GM12892 (cell line): Measurements from ENCODE around the gene ZMYND8.

- RRBS: no CpG with 5 or more reads among the region's 18 CpGs
Measured at GRCh38 chr20:46215653-46216508, 92.4 kb downstream of the CDH22 start.

GRCh38 chr20:46402255-46402892, 4.0 kb downstream of the ELMO2 start:
- RRBS: no CpG with 5 or more reads among the region's 3 CpGs

DNA sequence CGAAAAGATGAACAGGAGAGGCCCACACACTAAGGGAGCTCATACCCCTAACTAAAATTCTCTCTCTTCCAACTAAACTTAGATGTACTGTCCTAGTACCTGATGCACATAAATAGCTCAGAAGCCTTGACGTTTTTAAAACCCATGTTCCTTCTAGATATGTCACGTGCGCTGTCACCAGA, 142.6 kb downstream of the ZMYND8 start:
- RRBS: no CpG with 5 or more reads among the region's 4 CpGs

- RRBS: no CpG with 5 or more reads among the region's 10 CpGs
Measured at GRCh38 chr20:47256577-47257365, 99.7 kb downstream of the ZMYND8 start.

- RRBS: no CpG with 5 or more reads among the region's 5 CpGs
Measured at GRCh38 chr20:47274323-47275074, 82.0 kb downstream of the ZMYND8 start.

DNA sequence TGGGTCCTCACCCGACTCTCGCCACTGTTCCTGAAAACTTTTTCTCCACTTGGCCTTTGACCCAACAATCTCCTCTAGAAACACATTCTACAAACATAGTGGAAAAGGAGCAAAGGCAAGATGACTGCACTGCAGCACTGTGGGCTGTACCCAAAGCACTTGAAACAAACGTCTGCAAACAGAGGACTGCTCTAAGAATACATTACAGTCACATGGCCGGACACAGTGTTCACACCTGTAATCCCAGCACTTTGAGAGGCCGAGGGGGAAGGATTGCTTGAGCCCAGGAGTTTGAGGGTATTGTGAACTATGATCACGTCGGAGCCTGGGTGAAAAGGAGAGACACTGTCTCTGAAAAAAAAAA, 43.6 kb downstream of the ZMYND8 start:
- RRBS: no CpG with 5 or more reads among the region's 7 CpGs

- RRBS: no CpG with 5 or more reads among the region's 5 CpGs
Measured at GRCh38 chr20:47328986-47329459, 27.5 kb downstream of the ZMYND8 start.

DNA sequence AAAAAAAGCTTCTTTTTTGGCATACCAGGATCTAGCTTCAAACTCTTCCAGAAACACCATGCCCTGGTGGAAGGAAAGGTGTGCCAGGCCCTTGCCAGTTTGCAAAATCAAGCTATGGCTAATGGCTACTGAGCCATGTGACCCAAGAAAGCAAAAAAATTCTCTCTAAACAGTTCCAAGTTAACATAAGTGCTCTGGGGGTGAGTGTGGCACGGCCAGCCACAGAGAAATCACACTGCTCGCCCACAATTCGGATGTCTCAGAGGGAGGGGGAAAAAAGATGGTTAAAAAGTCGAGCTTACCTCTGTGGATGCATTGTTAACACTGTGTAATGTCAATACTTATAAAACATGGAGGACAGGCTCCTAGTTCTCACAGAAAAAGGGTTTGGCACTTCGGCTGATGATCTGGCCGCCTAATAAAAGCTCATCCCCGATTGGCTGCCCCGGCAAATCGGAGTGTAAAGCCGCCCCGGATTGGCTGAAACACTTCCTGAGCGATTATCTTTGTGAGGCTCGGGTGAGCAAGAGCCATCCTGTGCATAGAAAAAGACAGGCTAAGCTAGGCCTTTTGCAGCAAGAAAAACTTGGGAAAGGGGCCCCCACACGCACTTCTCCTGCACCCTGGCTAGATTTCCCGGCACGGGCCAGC, at the start of gene ZMYND8:
Gene ZMYND8 (minus strand): TSS at position 345 of the 651 bp plus-strand sequence.
- RRBS: 1% methylated on average over 2 of the region's 16 CpGs

DNA sequence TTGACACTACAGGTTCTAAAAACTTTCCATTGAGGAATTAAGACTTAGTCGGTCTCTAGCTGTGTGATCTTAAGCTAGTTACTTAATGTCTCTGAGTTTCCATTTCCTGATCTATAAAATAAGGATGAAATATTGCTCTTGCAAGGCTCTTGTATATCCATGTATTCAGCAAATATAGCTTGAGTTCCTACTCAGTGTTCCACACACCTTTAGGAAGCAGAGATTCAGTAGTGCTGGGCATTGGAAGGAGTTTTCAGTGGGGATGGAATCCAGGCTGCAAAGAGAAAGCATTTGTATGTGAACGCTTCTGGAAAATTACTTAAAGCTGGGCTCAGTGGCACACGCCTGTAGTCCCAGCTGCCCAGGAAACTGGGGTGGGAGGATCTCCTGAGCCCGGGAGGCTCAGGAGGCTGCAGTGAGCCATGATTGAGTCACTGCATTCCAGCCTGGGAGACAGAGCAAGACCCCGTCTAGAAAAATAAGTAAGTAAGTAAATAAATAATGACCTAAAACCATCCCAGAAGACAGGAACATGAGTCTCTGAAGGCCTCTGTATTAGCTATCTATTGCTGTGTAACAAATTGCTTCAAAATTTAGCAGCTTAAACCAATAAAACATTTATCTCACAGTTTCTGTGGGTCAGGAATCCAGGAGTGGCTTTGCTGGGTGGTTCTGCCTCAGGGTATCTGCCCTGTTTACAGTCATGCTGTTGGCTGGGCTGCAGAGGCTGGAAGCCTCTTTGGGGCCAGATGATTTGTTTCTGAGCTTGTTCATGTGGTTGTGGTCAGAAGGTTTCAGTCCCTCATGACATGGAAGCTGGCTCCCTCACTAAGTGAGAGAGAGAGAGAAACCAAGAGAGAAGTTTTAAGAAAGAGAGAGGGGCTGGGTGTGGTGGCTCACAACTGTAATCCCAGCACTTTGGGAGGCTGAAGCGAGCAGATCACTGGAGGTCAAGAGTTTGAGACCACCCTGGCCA, 48.5 kb upstream of the NCOA3 start:
- RRBS: no CpG with 5 or more reads among the region's 6 CpGs

DNA sequence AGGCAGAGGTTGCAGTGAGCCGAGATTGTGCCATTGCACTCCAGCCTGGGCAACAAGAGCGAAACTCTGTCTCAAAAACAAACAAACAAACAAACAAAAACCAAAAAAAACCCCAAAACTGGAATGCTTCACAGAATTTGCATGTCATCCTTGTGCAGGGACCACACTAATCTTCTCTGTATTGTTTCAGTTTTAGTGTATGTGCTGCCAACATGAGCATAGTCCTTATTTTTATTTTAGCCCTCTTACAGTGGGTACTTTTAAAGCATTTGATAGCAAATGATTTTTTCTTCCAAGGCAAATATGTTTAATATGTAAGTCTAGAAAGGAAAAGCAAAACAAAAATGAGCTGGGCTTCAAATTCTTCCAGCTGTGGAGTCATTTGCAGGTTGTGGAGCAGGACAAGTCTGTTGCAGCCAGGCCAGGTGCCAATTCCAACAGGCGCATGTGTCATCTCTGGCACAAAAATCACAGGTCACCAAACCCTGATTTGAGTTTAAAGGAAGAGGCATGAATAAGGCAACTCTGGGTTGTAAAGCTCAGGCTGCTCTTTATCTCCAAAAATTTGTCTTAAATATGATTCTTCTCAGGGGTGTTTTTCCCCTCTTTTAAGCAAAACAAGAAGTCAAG, 8.7 kb upstream of the NCOA3 start:
- RRBS: no CpG with 5 or more reads among the region's 3 CpGs

GRCh38 chr20:47678679-47679054, 106.6 kb downstream of the SULF2 start:
- RRBS: 63% methylated on average over 1 of the region's 13 CpGs

DNA sequence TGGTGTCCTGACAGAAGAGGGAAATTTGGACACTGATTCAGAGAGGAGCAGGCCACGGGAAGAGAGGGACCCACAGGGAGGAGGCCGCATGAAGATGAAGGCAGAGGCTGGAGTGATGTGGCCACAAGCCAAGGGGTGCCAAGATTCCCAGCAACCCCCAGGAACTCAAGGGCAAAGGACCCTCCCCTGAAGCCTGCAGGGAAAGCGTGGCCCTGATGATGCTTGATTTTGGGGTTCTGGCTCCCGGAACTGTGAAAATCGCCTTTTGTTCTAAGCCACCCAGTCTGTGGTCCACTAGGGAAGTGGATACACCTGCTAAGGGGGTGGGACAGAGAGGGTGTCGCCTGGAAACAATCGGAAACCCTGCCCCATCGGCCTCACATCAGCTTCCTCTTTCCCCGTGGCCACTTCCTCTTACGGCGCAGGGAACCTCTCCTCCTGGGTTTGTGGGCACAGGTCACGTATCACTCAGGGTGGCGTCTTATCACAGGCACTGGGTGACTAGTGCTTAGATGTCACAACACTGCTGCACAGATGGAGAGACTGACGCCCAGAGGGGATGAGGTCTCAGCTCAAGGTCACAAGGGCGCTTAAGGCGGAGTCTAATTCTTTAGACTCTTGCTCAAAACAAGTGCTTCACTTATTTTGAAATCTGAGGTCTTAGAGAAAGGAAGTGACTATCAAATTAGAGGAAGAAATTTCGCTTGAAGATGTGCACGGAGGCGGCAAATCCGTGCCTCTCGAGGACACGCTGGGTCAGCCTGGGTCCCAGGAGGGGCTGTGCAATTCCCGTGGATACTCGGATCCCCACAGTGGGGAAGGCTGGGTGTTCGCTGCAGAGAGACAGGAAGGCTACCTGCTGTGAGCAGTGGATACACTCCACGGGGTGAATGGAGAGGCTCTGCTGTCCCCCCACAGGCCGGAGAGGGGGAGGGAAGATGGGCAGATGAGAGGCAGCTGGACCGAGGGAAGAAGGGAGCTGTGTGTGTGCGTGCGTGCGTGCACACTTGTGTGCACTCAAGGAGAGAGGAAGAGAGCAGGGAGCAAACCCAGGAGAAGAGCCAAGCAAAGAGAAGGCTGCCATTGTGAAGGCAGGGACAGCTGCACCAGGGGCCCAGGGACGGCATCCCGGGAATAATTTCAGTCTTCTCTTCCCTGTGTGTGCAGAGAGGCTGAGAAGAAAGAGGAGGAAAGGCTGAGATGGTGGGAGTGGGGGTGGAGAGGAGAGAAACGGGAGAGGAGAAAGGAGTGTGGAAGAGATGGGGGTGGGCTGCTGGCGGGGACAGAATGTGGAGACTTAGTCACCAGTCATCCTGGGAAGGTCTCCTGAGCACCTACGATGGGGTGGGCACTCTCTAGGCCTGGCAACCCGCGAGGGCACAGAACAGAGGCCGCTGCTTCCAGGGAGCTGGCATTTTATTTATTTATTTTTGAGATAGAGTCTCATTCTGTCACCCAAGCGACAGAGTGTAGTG, 57.5 kb downstream of the SULF2 start:
- RRBS: no CpG with 5 or more reads among the region's 40 CpGs

GRCh38 chr20:47784368-47784954, 820 bp downstream of the SULF2 start:
- RRBS: 2% methylated on average over 9 of the region's 31 CpGs

GRCh38 chr20:47857065-47858135, 72.1 kb upstream of the SULF2 start:
- RRBS: no CpG with 5 or more reads among the region's 22 CpGs

DNA sequence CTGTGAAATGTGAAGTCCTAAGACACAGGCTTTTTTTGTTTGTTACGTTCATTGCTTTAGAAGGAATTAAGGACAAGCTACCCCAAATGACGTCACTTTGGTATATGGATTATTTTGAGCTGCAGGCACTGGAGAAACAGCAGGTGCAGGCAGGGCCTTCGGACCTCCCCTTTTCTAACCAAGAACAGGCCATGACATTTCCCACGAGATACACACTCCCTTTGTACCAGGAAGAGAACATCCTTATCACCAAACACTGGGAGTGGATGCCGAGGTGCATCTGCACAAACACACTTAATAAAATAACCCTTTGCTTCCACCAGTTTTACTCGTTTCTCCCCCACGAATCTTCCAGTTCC, 418.0 kb upstream of the SULF2 start:
- RRBS: no CpG with 5 or more reads among the region's 7 CpGs

DNA sequence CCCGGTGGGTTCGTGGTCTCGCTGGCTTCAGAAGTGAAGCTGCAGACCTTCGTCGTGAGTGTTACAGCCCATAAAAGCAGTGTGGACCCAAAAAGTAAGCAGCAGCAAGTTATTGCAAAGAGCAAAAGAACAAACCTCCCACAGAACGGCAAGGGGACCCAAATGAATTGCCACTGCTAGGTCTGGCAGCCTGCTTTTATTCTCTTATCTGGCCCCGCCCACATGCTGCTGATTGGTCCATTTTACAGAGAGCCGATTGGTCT, 264.4 kb downstream of the PREX1 start:
- RRBS: no CpG with 5 or more reads among the region's 8 CpGs

- RRBS: 83% methylated on average over 2 of the region's 39 CpGs
Measured at GRCh38 chr20:48624893-48626026, 202.5 kb downstream of the PREX1 start.

- RRBS: no CpG with 5 or more reads among the region's 18 CpGs
Measured at GRCh38 chr20:48644177-48644790, 183.5 kb downstream of the PREX1 start.

DNA sequence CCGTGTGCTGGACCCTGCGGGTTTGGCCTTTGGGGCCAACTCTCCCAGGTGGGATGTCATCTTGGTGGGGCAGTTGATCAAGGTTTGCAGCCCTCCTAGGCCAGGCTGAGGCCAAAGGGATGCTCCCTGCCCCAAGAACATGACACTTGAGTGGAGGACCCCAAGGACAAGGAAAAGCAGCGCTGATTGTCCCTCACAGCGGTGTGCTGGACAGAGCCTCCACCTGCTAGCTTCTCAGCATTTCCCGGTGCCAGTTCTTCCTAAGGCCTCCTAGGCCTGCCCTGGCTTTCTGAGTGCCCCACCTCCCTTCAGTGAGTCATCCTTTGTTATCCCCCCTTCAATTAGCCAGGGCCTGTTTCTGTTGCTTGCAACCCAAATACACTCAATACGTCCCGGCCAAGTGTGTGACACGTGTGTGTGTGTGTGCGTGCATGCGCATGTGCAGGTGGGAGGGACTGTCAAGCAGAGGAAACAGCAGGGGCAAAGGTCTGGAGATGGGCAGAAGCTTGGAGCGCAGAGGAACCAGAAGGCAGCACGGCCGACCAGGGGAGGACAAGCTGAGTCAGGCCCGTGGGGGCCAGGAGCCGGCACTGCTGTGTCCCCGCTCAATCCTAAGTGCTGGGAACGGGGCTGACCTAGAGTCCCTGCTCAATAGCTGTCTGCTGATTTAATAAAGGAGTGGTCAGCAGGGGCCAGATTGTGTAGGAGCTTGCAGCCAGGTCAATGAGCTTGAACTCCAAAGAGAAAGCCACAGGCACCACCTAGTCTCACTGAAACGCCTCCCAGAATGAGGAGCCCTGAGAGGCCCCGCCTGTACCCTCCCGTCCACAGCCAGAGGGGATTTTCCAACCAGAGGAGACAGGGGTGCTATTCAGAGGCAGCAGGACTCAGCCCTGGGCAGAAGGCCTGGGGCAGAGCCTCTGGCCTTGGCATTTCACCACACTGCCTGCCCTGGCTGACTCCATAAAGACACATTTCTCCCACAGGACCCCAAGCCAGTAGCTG, 159.8 kb downstream of the PREX1 start:
- RRBS: no CpG with 5 or more reads among the region's 20 CpGs

- RRBS: 94% methylated on average over 3 of the region's 11 CpGs
Measured at GRCh38 chr20:48686918-48687587, 140.7 kb downstream of the PREX1 start.